Heart (tissue), 3 donors: ENCODE data around the gene DSEL.

DNA sequence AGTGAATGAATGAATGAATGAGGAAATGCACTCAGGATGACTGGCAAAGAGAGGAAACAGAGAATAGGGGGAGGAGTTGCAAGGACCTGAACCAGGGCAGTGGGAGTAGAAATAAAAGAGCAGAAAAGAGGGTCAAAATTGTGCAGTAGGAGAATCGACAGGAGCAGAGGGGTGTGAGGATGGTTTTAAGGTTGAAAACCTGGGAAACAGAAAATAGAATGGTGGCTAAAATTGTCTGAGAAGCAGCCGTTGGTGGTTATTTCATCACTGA is 64.0 kb upstream of the PHLPP1 start:
- RAMPAGE, long total RNA, 2 experiments = no peak in any of the 2 experiments

- RAMPAGE, long total RNA, 2 experiments = no peak in any of the 2 experiments
Measured at GRCh38 chr18:62736905-62738169, 22.0 kb downstream of the PHLPP1 start.

- RAMPAGE, long total RNA, 2 experiments = no peak in any of the 2 experiments
Measured at GRCh38 chr18:62739762-62740369, 24.5 kb downstream of the PHLPP1 start.

DNA sequence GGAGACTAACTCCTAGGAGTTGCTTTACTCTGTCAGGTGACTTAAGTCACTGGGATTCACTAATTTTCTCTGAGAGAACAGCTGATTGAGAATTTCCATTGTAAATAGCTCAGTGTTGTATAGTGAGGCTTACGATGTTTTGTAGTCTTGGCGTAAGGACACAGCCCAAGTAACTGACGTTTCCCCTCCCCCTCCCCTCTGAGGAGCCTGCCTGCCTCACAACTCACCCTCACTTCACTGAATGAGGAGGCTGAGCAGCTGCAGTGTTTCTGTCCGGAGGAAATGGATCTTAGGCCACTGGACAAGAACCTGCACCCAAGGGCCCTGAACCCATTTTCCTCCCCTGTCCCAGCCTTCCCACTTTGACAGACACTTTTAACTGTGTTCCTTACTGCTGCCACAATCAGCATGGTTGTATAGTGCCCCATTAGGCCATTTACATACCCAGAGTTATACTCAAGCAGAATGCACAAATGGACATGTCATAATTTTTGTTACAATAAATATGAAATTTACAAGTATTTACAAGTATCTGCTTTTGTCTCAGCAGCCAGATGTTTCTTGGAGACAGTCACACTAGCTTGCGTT is 264.7 kb downstream of the PHLPP1 start:
- RAMPAGE, long total RNA, 2 experiments = no peak in any of the 2 experiments

DNA sequence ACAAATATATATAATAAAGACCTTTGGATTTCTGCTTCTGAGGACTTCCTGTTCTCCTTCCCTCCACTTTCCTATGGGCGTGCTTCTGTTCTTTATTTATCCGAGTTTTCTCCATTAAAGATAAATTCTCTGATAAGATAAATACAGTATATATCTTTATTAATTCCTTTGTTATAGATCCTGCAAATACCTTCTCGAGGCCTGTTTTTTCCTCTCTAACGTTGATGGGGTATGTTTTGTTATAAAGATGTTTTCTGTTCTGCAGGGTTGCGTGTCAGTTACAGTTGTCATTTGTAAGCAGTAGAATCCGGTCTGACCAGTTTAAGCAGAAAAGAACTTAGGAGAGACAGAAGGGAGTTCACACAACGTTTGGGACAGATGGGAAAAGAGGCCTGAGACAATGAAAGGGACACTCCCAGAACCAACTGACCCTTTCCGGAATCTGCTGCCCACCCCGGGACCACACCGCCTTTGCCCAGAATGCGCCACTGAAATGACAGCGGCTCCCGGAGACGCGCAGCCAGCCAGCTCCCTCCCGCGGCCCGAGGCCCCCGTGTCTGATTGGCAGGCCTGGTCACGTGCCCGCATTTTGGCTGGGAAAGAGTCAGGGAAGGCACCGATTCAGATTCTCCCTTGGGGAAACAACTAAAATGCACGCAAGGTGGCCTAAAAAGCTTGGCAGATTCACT is 244.7 kb downstream of the BCL2 start:
- RAMPAGE, long total RNA, 2 experiments = no peak in any of the 2 experiments

DNA sequence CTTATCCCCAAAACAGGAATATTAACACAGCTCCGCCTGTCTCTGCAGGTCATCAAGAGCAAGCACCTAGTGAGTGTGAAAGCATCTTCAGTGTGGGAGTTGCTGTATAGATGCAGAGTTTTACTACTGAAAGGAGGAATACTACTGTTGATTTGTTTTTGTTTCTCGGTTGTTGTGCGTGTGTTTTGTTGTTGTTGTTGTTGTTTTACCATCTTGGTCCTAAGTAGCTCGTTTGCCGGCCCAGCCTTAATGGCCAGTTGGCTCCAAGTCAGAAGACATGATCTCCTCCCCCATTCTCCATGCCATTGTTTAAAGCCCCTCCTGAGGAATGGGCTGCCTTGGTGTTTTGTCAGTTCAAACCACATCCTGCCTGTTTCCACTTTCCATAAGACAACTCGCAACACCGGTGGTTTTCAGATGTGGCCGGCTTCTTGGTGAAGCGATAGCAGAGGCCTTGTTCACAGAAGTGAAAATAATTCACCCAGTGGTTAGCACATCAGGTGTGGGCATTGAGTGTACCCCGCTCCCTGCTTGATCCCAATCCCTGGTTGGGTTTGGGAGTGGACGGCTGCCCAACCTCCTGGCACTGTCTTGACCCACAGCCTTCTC is 221.1 kb downstream of the BCL2 start:
- RAMPAGE, long total RNA, 2 experiments = no peak in any of the 2 experiments

DNA sequence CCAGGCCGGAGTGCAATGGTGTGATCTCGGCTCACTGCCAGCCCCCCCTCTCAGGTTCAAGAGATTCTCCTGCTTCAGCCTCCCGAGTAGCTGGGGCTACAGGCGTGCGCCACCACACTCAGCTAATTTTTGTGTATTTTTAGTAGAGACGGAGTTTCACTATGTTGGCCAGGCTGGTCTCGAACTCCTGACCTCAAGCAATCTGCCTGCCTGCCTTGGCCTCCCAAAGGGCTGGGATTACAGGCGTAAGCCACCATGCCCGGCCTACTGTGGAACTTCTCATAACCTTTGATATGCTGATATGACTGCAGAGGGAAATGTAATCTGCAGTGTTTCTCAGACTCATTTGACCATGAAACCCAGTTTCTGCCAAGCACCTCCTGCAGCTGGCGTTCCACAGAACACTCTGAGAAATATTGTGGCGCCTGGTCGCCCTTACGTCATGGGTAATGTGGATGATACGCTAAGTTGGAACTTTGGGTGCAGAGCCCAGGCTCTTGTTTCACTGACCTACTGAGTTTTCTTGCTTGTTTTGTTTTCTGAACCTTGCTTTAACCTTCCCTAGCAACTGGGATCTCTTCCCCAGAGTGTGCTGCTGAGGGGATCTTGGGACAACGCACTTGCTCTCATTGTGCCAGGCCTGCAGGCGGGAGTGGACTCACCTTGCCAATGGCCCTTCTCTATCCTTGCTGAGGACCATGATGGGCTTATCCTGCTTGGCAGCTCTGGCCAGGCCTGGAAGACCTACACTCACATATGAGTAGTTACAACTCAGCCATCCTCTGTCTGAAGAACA is 213.6 kb downstream of the BCL2 start:
- RAMPAGE, long total RNA, 2 experiments = no peak in any of the 2 experiments

GRCh38 chr18:63158943-63159619 is 160.5 kb downstream of the BCL2 start:
- RAMPAGE, long total RNA, 2 experiments = no peak in any of the 2 experiments

GRCh38 chr18:63259944-63260388 is 59.6 kb downstream of the BCL2 start:
- RAMPAGE, long total RNA, 2 experiments = no peak in any of the 2 experiments

DNA sequence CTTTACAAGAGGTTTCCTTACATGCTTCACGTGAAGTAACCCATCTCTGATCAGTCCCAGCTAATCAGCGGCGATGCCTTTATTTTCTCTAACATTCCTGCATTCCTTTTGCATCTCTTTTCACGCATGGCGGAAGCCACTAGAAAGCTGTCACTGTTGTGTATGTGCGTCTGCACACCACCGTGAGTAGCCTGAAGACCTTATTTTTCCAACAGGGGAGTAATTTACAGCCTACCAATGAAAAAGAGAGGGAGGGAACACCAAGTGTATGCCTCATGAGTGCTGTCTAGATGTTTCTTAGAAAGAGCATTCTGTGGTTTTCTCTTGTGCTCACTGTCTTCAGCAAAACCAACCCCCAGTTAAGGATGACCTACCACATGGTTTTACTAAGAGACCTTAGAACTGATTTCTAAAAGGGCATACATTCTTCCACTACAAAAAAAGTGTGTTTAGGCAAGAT is 51.6 kb downstream of the BCL2 start:
- RAMPAGE, long total RNA, 2 experiments = no peak in any of the 2 experiments

DNA sequence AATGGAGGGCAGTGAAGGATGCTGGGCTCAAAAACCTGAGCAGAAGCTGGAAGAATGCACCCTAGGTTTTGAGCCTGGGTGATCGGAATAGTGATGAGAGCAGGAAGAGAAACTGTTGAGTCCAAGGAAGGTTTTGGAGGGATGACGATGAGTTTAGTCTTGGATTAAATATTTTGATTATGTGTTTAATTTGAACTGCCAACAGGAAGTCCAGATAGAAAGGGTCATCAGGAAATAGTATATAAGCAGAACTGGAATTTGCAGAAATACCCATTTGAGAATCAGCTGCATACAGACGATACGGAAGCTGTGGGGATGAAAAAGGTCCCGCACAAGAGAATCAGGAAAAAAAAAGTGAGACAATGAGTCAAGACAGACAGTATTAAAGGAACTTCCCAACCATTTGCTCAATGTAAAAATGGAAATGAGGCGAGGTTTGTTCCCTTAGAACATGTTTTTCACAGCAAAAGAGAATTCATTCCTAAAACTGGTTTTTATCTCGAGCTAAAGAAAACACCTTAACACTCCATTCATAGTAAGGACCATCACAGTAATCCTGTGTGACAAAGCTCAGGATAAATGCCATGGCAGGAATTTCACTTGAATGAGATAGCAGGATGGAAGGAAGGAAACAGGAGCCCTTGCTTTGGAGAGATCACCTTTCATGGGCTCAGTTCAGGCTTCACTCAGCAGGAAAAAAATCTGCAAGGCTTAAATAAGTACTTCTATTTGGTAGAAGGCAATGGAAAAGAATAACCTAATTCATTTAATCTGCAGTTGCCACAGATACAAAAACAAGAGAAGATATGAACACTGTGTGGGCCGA is 29.3 kb downstream of the BCL2 start:
- RAMPAGE, long total RNA, 2 experiments = no peak in any of the 2 experiments

DNA sequence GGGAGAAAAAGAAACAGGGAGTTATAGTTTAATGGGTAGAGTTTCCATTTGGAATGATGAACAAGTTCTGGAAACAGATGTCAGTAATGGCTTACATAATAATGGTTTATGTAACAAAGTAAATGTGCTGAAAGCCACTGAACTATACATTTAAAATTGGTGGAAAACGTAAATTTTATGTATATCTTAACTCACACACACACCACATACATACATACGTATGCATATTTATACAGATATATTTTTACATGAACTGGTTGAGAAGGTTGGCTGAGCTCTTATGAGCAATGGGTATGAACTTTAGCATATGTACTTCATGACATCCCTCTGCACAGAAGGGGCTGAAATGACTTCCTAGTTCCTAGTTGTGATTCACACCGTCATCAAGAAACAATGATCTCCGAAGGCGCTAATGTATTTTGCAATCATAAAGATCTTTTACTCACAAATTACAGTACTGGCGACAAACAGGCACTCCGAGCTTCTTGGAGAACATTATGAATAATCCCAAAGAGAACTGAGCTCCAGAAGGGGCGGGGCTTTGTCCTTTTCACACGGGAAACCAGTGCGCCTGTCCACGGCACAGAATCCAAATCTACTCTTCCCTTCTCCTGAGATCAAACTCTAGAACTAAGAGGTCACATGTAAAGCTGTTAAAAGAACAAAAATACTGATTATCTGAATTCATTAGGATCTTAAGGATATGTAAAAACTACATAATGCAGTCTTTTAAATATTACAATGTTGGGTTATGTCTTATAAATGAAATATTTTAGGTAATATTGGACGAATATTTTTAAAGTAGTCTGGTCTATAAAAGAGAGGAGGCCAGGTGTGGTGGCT is 18.1 kb downstream of the BCL2 start:
- RAMPAGE, long total RNA, 2 experiments = no peak in any of the 2 experiments

GRCh38 chr18:63319264-63319621 is 326 bp downstream of the BCL2 start:
- RAMPAGE, long total RNA, 2 experiments = no peak in any of the 2 experiments

- RAMPAGE, long total RNA, 2 experiments = no peak in any of the 2 experiments
Measured at GRCh38 chr18:63490280-63490936, 13.7 kb downstream of the SERPINB5 start.

GRCh38 chr18:64272219-64272755 is 302.4 kb downstream of the SERPINB8 start:
- RAMPAGE, long total RNA, 2 experiments = no peak in any of the 2 experiments

GRCh38 chr18:65375231-65375678 is 375.6 kb upstream of the CDH7 start:
- RAMPAGE, long total RNA, 2 experiments = no peak in any of the 2 experiments

- RAMPAGE, long total RNA, 2 experiments = no peak in any of the 2 experiments
Measured at GRCh38 chr18:66558720-66559090, 45.2 kb downstream of the CDH19 start.

DNA sequence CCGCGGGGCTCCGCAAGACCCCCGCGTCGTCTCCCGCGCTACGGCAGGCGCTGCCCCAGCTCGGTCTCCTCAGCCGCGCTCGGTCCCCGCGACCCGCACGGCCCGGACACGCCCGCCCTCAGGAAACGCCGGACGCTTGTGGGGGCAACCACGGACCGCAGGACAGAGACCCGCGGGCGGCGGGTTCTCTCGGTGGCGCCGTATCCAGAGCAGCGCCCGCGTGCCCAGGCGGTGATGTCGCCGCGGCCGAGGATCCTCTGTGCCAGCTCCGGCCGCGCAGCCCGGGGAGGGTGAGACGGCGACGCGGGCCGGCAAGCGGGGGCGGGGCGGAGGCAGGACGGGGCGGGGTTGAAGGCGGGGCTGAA is at the start of gene DSEL:
TSS of gene DSEL (minus strand) at position 261 of the 365 bp plus-strand sequence.
- RAMPAGE, long total RNA, 2 experiments = no peak in any of the 2 experiments

GRCh38 chr18:68054529-68054985 is 538.0 kb upstream of the DSEL start:
- RAMPAGE, long total RNA, 2 experiments = no peak in any of the 2 experiments

DNA sequence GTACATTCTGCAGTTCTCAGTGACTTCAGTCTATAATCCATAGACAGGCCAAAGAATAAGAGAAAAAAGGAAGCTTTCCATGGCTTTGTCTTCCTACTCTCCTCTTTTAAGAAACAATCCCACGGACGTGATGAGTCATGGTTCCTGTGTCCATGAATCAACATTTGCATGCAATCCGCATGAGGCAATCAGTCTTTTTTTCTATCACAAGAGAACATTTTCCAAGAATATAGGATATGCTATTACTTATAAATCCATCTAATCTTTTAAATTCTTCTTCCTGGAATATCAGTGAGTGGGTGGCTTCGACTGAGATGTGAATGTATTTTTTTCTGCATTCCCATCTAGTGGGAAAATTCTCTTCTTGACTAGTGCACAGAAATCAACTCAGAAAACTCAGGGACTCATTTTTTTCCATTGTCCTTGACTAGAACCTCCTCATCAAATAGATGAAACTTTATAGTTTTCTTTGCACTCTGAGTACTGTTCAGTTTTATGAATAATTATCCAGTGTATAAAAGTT is 43.1 kb downstream of the CCDC102B start:
- RAMPAGE, long total RNA, 2 experiments = no peak in any of the 2 experiments